Hematopoietic multipotent progenitor cell (in vitro differentiated cells): ENCODE data around the genes GPX5 and OR14J1.

DNA sequence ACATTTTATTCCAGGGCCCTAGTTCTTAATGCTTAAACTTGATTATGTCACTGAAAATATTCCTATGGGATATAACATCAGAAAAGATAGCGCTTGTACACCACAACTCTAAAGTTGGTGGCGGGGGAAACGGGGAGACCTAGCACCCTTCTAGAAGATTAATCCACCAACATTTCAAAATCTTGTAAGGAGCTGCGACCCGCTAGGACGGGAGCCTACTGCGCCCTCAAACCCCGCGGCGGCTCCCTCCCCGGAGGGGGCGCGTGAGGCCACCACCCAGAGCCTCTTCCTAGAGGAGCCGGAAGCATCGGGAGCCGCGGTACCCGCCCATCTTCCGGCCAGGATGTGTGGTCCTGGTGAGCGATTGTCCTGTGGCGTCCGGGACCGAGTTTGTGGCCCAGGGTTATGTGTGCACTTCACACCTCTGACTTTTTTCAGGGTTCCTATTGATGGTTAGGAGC is 10.5 kb downstream of the ZNF165 start:
- CAGE, long polyA plus RNA, result no peak

GRCh38 chr6:28356514-28356888 is 6.8 kb downstream of the ZKSCAN3 start:
- CAGE, long polyA plus RNA, result no peak

DNA sequence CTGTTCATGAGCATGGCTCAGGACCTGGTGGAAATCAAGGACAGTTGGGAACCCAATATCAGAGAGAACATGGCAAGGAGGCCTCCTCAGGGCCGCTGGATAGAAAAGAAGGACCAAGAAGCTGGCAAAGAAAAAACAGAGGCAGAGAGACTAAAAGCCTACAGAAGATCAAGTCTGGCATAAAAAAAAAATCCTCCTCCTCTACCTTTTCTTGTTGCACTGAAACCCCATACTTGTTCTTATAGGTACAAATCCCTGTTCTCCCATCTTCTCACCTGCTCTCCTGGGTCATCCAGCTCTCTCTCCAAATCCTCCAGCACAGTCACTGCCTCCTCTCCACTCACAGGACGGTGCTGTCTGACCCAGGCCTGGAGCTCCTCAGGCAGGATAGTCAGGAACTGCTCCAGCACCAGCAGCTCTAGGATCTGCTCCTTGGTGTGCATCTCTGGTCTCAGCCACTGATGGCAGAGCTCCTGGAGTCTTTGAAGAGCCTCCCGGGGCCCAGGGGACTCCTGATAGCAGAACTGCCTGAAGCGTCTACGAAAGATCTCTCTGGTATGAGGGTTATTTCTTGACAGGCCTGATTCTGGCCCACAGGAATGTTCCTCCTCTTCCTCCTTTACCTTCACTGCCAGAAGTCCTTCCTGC is 7.6 kb downstream of the ZSCAN23 start:
- CAGE, long polyA plus RNA, result no peak

- CAGE, long polyA plus RNA, result no peak
Measured at GRCh38 chr6:28525615-28526185, at the start of gene GPX5. GPX5 (plus strand) TSS chr6:28525881.

DNA sequence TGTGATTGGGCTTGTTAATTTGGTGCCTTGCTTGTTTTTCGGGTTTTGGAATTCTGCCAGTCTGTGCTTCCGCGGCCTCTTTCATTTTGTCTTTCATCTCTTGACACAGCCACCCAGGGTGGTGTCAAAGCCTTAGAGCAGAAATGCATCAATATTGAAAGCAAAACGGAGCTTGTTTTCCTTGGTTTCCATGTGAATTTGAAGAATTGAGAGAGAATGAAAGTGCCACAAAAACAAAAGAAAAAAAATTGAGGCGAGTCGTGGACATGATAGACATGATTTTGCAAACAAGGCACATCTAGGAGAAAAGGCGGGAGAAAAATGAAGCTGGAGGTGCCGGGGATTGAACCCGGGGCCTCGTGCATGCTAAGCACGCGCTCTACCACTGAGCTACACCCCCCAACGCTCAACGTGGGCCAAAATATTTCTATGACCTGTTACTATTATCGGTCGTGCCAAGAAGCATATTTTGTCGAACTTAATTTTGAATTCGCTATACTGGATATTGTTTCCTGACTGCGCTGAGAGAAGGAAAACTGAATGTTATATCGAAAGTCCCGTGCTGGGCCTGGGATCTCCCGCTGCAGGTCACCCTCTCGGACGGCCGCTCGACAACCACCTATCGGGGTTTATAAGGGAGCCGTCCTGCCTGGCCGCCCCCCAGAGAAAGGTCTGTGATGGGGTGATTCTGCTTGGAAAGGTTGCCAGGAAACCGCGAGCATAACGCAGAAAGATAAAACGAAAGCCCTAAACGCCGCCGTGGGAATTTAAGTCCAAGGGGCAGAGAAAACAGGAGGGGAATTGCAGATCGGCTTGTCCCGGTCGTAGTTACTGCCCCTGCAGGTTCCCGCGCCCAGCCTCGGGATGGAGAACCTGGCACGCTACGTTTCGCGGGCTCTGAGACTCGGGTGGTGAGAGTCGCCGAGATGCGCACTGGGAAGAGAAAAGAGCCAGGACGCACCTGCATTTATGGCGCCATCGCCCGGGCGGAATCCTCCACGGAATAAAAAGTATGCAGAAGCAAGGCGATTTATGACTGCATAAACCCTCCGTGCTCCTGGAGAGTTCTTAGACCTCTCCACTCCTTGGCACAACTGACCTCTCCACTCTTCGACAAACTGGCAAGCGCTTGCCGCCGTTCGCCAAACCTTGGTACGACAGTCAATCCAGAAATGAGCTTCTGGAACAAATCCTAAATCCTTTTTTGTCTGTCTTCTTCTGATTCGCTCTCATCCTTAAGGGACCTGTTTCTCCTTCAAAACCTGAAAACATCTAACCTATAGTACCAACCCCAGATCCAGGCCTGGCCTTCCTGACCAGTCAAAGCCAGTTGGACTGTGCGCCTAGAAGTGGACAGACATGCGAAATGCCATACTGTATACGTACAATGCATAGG is 59.9 kb downstream of the TRIM27 start:
- CAGE, long polyA plus RNA, result no peak

- CAGE, long polyA plus RNA, result no peak
Measured at GRCh38 chr6:28900993-28901727, 22.6 kb downstream of the TRIM27 start.

- CAGE, long polyA plus RNA, result no peak
Measured at GRCh38 chr6:28940248-28941205, 16.7 kb upstream of the TRIM27 start.

GRCh38 chr6:29035808-29036403 is 9.1 kb downstream of the OR2W1 start:
- CAGE, long polyA plus RNA, result no peak

DNA sequence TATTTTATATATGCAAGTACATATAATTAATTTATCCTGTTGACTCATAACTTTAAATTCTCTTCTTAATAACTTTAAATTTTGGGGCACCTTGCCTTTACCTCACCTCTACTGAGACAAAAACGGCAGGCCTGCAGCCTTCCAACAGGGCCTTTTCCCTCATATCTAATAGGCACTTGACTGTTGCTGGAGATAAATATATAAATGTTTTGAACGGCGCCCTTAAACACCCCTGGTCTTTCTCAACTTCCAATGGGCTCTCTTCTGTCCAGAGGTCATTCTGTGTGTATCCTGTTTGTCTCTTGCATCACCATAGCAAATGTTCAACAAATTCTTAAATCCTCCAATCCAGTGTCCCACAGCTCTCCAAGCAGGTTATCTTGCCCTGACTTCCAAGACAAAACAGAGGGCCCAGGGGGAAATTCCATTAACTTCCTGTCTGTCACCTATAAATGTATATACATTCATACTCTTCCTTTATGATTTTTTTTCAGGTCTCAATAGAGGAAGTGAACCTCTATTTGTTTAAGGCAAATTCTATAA is 62.0 kb downstream of the OR2J2 start:
- CAGE, long polyA plus RNA, result no peak

DNA sequence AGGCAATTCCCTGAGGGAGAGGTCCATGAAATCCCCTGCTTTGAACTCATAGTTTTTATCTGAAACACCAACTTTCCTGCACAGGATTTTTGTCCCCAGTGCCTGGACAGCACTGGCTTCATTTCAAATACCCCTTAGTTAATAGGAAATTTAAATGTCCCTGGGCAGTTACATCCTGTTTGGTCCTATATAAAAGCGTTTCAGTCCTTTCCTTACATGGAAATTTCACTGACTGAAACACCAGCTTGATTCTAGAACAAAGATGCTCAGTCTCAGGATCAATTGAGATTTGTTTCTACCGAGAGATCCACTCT is at the start of gene OR14J1:
TSS of gene OR14J1 (plus strand) at position 229 of the 314 bp plus-strand sequence.
- CAGE, long polyA plus RNA, result no peak

- CAGE, long polyA plus RNA, result no peak
Measured at GRCh38 chr6:29497367-29497745, 9.6 kb upstream of the MAS1L start.

DNA sequence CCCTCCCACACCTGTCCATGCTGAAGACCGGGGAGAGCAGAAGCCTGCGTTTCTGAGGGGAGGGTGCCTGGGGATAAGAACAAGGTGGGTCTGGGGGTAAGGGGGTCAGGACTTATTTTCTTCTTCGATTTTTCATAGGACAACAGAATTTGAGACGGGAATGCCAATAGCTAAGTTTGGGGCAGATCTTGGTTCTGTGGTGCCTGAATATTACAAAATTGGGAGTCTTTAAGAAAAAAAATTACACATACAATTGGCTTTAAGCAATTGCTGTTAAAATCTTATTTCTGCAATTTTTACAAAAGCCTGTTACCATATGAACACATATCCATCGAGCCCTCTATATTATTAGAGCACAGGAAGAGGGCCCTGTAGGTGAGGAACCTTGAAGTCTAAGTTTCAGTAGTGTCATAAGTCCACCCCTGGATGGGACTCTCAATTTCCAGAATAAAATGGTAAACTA is 3.8 kb downstream of the GABBR1 start:
- CAGE, long polyA plus RNA, result no peak

GRCh38 chr6:29945115-29946221 is 3.1 kb downstream of the HLA-A start:
- CAGE, long polyA plus RNA, result no peak

GRCh38 chr6:30129671-30130214 is 6.2 kb upstream of the TRIM40 start:
- CAGE, long polyA plus RNA, result no peak

- CAGE, long polyA plus RNA, result no peak
Measured at GRCh38 chr6:30158361-30159068, 2.5 kb downstream of the TRIM10 start.

- CAGE, long polyA plus RNA, result no peak
Measured at GRCh38 chr6:30171437-30172513, 8.4 kb downstream of the TRIM15 start.

- CAGE, long polyA plus RNA, result no peak
Measured at GRCh38 chr6:30192485-30193079, 20.6 kb downstream of the TRIM26 start.

- CAGE, long polyA plus RNA, result no peak
Measured at GRCh38 chr6:30211066-30211682, 2.0 kb downstream of the TRIM26 start.

- CAGE, long polyA plus RNA, result no peak
Measured at GRCh38 chr6:30305945-30306772, 20.6 kb upstream of the TRIM39 start.

DNA sequence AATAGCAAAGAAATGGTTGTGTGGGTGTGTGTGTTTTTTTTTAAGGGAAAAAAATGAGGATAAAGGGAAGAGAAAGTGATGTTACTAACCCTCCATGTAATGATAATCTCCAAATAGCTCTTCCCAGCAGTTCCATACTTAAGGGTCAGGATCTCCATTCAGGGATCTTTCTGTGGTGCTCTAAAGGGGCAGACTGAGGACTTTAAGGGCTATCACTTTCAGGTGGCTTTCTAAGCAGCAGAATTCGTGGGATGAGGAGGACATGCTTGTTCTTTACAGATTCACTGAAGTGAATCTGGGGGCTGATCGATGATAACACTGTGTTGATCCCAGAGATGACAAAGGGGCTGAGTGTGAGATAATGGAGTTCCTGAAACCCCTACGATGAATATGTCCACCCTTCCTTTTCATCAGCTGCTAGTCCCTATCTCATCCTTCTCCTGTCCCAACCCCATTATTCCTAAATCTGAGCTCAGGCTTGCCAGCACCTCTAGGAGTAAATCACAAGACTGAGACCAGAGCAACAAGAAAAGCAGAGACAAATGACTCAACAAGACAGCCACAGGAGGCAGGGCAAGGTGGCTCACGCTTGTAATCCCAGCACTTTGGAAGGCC is 16.8 kb upstream of the TRIM39 start:
- CAGE, long polyA plus RNA, result no peak